Cytotoxic T cell (primary cell): Measurements from ENCODE around the genes ZNF621 and ULK4.

DNA sequence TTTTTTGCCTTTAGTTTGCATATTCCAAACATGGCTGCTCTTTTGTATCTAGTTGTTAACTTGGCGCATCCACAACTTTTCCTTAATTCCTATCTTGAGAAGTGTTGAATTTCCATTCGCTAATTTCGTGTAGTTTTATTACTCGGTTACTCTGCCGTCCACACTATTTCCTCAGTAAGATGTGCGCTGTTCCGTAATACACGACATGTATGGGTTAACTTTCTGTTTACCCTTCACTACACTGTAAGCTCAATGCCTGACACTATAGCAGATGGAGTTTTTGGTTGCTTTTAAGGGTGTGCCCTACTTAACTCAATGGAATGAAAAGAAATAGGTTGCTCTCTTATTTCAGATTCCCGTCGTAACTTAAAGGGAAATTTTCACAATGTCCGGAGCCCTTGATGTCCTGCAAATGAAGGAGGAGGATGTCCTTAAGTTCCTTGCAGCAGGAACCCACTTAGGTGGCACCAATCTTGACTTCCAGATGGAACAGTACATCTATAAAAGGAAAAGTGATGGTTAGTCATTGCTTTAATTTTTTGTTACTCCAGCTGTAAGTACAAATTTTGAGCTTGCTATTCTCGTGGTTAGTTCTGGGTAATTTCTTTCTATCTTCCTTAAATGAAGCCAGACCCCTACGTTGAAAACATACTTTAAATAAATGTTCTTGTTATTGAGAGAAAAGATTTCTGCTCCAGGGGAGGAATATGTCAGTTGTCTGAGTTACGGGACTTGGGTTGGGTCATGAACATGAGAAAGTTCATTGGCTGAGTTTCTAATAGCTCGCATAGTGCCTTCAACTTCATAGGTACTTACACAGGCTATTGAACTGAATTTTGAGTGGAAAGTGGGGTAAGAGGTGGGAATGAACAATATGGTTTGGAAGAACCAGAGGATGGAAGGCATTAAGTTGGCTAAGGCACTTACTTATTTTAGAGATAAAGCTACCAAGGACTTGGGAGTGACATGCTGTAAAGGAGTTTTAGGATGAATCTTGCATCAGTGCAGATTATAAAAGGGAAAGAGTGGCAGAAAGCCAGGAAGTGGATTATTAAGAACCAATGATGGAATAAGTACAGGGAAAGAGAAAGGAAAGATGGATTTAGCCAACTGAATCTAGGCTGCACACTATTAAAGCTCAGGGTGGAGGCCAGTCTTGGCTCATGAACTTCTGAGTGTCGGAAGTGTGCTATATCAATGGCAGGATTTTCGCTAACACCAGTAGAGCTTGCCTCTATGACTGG, 1.2 kb downstream of the RPSA start:
- PRO-cap, 2 experiments = no peak in any of the 2 experiments

- PRO-cap, 2 experiments = no peak in any of the 2 experiments
These were observed 7.2 kb downstream of the RPSA start for GRCh38 chr3:39413522-39414378.

- PRO-cap, 2 experiments = no peak in any of the 2 experiments
These were observed 22.3 kb downstream of the RPSA start for GRCh38 chr3:39428761-39429301.

GRCh38 chr3:39502691-39503238, 35.3 kb downstream of the MOBP start:
- PRO-cap, 2 experiments = no peak in any of the 2 experiments

GRCh38 chr3:40249199-40249433, 60.4 kb upstream of the EIF1B start:
- PRO-cap, 2 experiments = no peak in any of the 2 experiments

DNA sequence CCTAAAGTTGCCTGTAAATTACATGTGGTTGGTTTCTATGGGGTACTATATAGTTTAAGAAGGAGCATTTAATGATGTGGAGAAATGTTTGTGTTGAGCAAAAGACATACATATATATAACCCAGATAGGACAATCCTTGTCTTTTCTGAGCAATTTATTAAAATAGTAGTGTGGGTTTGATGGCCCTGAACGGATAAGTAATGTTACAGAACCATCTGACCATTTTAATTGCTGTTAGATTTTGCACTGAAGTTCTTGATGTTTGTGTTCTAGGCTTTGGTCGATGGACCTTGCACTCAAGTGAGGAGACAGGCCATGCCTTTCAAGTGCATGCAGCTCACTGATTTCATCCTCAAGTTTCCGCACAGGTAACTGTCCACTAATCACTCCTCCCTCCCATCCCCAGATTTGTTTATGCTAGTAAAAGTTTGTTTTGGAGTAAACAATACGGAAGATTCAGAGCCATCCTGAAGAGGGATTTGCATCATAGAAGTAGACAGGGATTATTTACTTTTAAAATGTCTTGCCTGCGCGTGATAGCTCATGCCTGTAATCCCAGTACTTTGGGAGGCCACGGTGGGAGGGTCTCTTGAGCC, 1.3 kb downstream of the RPL14 start:
- PRO-cap, 2 experiments = no peak in any of the 2 experiments

DNA sequence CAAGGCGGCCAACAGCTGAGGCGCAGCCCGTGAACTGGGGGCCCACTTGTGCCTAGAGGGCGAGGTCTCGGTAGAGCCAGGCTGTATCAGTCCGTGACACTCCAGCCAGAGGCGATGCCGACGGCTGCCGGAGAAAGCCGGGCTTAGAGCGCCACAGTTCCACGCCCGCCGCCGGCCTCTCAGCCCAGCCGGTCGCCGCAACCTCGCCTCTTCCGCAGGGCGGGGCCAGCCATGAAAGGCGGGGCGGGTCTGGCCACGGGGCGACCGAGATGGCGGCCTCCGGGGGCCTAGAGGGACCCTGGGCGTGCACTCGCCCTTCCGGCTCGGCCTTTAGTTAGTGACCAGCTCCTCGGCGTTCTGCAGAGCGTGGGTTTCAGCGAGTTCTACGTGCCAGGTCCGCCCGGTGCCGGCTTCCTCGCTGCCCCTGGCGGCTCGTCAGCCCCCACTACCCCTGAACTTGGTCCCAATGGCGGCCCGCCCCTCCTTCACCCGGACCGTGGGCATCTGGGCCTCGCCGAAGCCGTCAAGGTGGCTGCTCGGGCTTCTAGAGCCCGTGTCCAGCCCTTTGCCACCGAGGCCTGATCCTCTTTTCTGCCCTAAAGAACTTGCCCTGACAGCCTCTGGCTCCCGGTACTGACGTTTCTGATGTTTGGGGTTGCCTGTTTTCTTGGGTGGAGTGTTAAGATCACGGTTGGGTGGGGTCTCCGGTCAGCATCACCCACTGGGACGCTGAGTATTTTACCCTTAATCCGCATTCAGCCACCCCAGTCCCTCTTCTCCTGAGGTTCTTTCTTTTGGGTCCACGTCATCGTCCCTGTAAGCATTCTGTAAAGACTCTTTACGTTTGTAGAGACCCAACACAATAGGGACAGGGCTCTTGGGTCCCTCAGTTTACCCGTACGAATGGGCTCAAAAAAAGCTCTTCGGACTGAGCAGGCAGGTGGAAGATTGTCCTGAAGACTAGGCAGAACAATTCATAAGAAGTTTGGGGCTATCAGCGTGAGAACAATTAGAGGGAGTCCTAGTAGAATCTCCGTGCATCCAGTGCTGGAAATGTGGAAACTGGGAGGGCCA, at the start of gene ZNF621:
ZNF621 (plus strand) TSS at position 316 of the 1,074 bp plus-strand sequence.
- PRO-cap, 2 experiments = peak in 2 of 2 experiments; most common plus-strand start position 235 of the sequence (in 2); most common minus-strand start position 181 of the sequence (in 2)

DNA sequence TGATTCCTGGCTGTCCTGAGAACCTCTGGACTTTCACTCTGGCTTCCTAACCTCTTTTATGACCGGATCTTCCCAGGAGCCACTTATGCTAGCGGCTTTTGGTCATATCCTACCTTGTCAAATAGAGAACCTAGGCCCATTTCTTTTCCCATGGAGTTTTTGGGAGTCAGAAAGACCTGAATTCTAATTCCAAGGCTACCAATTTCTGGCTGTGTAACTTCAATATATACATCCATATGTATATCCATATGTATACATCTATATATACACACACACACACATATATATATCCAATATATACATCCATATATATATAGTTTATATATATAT, 97.2 kb downstream of the ZNF621 start:
- PRO-cap, 2 experiments = no peak in any of the 2 experiments

DNA sequence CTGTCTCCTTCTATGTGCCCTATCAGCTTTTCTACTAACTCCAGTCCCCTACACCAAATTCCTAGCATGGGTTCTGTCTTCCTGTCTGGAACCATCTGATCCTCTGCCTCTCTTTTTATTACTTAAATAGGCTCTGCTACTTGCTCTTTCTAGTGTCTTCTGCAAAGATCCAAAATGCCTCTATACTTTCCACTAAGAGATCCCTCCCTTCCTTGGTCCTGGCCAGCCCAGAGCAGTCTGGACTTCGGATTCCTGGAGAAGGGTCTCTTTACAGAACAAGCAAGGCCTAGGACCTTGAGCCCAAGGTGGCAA, 275.0 kb upstream of the CTNNB1 start:
- PRO-cap, 2 experiments = no peak in any of the 2 experiments

DNA sequence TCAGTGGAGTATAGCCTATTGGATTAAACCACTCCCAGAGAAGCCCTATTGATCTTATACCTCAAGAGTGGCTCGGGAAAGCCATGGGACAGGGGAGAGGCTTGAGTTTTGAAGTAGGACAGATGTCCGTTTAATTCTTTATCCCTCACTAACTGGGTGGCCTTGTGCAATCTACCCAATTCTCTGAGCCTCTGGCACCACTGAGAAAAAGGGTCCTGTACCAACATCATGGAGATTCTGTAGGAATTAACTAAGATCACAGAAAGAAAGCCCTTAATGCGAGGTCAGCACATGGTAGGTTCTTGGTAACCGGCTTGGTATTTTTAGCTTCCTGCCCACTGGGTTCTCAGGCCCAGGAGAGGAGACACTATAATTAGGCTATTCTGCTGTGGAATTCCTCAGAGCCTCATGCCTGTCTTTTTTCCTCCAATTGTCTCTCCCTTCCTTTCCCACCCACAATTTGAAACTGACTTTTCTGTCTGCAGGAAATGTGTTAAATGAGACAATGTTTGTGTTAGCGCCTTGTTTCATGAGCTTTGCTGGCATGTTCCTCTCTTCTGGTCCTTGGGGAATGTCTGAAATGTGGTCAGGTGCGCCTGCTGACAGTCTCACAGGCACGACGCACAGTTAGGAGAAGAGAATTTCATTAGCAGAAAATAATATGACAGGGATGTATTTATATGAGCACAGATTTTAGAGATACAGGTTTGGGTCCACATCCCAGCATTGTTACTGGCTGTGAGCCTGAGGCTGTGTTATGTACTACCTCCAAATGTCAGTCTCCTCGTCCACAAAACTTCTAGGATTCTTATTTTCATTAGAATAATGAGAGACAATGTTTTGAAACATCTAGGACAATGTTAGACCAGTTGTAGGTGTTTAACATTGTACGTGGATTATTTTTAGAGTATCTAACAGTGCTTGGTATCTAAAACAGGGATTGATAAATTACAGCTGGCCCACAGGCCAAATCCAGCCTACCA, 223.6 kb upstream of the CTNNB1 start:
- PRO-cap, 2 experiments = no peak in any of the 2 experiments

DNA sequence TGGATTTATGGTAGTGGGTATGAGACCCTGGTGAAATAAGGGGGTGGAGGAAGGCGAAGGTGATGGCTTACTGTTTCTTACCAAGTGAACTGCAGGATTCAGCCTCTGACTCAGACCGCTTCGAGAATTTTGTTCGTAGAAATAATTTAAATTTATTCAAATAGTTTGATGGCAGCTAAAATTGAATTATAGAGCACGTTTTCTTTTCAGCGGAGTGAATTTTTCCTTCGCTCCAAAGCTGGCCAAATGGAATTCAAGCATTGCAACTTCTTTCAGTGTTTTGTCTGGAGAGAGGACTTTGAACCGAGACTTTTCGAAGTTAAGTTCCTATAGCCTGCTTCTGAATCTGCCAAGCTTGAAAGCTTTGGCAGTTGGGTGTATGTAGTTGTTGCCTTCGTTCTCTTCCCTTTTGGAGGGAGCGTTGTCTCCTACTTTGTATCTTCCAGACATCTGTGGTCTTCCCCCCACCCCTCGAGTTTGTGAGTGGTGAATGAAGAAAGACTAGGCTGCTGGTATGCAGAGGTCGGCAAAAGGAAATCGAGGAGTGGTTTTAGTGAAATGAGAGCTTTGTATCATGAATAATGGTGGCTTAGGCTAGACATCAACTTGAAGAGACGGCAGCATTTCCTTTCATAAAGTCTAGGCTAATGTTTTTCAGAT, 1.2 kb downstream of the CTNNB1 start:
- PRO-cap, 2 experiments = peak in 1 of 2 experiments; most common plus-strand start position 522 of the sequence (in 1); most common minus-strand start position 411 of the sequence (in 1)

DNA sequence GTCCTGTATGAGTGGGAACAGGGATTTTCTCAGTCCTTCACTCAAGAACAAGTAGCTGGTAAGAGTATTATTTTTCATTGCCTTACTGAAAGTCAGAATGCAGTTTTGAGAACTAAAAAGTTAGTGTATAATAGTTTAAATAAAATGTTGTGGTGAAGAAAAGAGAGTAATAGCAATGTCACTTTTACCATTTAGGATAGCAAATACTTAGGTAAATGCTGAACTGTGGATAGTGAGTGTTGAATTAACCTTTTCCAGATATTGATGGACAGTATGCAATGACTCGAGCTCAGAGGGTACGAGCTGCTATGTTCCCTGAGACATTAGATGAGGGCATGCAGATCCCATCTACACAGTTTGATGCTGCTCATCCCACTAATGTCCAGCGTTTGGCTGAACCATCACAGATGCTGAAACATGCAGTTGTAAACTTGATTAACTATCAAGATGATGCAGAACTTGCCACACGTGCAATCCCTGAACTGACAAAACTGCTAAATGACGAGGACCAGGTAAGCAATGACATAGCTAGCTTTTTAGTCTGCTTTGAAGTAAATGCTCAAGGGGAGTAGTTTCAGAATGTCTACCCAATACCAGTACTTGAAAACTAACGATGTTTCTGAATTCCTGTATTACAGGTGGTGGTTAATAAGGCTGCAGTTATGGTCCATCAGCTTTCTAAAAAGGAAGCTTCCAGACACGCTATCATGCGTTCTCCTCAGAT, 25.6 kb downstream of the CTNNB1 start:
- PRO-cap, 2 experiments = no peak in any of the 2 experiments

DNA sequence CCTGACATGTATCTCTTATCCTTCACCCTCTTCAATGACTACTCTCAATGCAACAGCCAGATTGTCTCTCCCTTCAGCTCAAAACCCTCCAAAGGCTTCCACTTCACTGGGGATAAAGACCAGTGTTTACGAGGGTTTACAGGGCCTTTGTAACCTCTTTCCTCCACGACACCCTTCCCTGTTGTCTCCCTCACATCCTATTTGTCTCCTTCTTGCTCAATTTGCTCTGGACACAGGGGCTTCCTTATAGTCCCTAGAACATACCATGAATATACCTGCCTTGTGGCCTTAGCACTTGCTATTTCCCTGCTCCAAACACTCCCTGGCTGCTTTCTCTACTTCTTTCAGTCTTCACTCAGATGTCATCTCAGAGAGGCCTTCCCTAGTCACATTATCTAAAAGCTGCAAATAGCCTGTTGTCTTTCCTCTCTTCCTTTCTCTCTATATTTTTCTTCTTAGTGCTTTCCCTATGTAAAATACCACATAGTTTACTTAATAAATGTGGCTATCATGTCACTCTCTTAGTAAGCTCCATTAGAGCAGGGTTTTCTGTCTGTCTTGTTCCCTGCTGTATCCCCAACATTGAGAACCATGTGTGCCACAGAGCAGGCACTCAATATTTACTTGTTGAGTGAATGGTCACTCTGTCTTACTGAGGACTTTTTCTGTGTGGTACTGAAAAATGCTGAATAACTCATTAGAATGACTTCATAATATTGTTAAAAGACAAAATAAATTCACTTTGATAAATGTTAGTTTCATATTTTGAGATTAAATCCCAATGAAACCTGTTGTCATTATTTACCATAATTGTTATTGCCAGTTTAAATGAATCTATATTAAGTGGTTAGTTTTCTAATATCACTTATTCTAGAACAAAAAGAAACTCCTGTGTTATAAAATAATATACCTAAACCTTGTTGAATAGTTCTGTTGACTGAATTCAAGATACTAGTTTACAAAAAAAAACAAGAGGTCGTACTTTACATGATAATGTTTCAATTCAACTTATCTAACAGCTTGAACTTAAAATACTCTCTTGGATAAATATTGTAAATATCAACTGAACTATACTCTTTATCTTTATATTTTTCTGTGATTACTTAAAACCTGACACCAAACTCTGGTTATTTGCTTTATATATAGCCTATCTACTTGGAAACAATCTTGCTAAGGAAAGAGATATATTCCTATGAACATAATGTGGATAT, 182.8 kb downstream of the CTNNB1 start:
- PRO-cap, 2 experiments = no peak in any of the 2 experiments

DNA sequence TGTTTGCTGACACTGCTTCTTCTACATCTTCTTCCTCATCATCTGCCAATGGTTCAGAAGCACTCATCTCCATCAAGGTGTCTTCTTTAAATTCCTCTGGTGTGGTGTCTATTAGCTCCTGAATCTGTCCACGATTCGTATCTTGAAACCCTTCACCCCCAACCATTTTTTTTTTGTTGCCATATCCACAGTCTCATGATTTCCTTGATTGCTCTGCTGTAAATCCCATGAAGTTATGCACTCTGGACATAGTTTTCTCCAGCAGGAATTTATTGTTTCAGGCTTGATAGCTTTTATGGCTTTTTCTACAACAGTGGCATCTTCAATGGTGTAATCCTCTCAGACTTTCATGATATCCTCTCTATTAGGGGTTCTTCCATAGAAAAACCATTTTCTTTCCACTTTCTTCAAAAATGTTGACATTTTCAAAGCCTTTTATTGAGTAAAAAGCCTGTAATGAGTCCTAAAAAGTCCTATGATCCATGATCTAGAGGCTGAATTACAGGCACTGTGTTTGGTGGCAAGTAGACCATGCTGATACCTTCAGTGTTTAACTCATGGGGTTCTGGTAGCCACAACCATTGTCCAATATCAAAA, 337.8 kb downstream of the CTNNB1 start:
- PRO-cap, 2 experiments = no peak in any of the 2 experiments

- PRO-cap, 2 experiments = peak in 2 of 2 experiments; most common plus-strand start chr3:41962562 (in 2); most common minus-strand start chr3:41962159 (in 2)
These were observed at the start of gene ULK4 for GRCh38 chr3:41961917-41962786. Gene ULK4, minus strand, starts transcription at chr3:41962103.

DNA sequence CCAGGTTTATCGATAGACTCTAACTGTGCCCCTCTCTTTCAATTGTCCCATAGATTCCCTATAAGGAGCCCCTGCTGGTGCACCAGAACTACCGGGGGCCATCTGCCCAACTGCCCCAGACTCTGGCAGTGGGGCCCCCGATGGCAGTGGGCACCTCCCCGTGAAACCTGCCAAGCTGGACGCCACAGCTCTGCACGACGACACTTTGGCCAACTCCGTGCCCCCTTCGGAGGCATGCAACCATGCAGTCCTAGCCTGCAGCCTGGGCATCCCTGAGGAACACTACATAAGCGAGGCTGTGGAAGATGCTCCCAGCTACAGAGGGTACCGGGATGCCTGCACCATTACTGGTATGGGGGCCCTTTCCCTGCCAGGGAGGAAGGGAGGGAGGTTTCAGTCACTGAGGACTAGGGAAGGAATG, 4.1 kb upstream of the TRAK1 start:
- PRO-cap, 2 experiments = no peak in any of the 2 experiments

GRCh38 chr3:42223995-42224530, 41.9 kb downstream of the CCK start:
- PRO-cap, 2 experiments = no peak in any of the 2 experiments

DNA sequence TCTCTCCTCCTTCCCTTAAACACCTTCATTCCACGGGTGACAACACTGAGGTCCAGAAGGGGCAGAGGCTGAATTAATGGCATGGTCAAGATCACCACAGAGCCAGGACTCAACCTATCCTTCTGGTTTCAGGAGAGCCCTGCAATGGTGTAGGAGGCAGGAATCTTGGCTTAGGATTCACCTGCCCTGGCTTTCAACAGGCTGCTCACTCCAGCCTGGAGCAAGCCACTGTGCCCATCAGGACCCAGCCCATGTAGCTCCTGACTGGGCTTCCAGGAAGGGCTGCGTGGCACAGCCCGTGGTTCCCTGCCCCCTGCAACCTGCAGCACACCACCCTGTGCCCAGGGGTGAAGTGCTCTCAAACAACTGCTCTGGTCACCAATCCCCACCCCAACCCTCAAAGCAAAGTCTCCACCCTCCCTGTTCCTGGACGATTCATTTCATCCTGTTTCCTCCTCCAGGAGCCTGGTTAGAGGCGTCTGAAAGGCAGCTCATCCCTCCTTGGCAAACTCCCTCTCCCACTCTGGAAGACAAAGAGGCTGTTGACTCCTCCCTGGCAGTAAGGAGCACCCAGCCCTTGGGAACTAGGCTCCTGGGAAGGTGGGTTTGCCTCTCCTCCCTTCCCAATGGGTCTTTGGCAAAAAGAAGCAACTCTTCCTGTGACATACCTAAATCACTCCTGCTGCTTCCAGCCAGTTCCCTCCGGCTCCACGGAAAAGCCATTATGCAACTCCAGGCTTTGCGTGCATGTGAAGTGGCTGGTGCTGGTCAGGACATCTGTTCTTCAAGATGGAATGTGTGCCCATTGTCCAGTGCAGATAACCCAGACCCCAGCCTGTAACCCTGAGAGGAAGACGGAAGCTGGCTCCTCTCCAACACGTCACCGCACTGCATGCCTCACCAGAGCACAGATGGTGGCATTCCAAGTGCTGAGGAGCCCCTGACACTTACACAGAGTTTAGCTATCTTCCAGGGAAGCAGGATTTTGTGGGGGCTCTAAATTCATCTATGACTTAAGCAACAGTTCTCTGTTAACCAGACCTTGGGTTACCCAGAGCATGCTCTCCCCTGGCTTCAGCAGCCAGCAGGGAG, 29.2 kb upstream of the VIPR1 start:
- PRO-cap, 2 experiments = no peak in any of the 2 experiments

DNA sequence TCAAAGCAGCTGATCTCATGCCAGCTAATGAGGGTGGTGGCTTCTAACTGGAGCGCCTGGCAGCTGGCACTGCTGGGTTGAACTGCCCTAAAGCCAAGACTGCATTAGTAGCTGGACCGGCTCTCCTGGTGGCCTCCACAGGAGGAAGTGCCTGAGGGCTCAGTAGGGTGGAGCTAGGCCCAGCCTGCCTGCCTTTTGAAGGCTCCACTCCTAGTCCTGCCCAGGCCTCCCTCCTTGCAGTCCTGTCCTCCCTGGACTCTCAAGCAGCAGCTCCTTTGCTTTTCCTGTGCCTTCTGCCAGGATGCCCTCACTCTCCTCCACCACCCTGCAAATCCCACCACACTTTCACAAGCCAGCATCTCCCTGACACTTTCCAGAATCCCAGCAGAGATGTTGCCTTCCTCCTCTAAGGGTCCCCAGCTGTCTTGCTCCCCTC, 25.6 kb upstream of the VIPR1 start:
- PRO-cap, 2 experiments = no peak in any of the 2 experiments

DNA sequence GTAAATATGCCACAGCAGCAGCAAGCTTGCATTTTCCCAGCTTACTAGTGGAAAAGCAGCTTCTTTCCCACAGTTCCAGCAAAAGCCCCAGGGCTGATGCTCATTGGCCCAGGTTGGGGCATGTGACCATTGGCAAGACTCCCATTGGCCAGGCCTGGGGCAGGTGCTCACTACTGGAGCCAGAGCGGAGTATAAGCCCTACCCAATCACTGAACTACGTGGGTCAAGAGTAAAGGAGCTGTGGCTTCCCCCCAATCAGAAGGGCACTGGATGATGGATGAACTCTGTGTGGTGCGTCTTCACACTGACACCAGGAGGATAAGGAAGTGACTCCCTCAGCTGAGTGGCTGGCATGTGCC, 13.2 kb upstream of the VIPR1 start:
- PRO-cap, 2 experiments = no peak in any of the 2 experiments